A375 (cell line): ENCODE data around the genes C12orf50 and CCER1.

- RAMPAGE, long total RNA = no peak
Observed at GRCh38 chr12:82804824-82805273, 118.1 kb downstream of the TMTC2 start.

- RAMPAGE, long total RNA = no peak
Observed at GRCh38 chr12:85834335-85834710, 1.9 kb downstream of the RASSF9 start.

DNA sequence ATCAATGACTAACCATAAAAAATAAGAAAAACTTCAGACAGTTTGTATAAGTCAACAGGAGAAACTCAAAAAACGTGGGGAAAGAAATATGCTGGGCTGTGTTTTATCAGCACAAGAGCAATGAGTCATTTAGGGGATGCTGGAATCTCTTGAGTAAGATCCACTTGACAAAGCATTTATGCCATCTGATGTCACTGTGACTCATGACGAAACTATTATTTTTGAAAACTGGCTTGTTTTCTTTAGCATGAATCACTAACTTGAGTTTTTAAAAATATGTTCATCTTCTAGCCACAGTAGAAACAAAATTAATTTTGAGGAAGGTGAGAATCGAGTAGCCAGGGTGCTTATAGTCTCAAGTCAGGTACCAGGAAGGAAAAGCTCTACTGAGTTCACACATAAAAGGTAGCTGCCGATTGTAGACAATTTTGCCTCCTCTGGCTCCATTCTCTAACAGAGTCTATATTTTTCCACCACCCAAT is 456.2 kb upstream of the MGAT4C start:
- RAMPAGE, long total RNA = no peak

- RAMPAGE, long total RNA = no peak
Observed at GRCh38 chr12:86810810-86811216, 554.6 kb upstream of the MGAT4C start.

GRCh38 chr12:87820723-87821387 is 208.3 kb downstream of the C12orf50 start:
- RAMPAGE, long total RNA = no peak

DNA sequence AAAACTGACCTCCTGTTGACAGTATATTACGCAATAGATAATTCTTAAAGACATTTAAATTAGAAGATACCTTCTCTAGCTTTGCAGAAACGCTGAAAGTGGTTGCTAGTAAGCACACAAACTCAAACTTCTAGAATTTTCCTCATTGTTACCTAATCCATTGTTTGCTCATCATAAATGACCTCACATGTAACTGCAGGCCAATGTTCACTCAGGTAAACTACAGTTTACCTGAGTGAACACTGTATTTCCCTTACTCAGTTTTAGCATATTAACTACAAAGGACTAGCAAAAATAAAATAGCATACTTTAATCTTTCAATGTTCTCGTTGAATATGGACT is at the start of gene C12orf50:
C12orf50 (minus strand) TSS at position 132 of the 342 bp plus-strand sequence.
- RAMPAGE, long total RNA = no peak

DNA sequence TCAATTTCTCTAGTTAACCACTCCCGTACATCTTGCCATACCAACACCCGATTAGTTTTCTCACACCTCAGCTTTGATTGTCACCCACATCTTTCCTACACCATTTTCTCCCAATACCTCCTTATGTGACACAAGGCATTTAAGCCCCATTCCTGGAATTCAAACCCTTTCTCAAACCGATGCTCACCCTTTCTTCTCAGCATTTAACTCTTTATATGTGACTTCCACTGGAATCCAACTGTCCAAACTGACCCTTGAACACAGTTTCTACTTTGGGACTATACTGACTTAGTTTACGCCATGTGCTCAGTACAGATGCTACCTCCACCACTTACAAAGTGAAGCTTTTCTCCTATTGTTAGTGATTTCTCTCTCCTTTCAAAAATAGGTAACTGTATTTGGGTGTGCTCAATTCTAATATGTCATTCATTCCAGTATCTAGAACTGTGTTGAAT is 80.4 kb downstream of the KITLG start:
- RAMPAGE, long total RNA = no peak

- RAMPAGE, long total RNA = no peak
Observed at GRCh38 chr12:89160492-89161206, 191.7 kb downstream of the DUSP6 start.

DNA sequence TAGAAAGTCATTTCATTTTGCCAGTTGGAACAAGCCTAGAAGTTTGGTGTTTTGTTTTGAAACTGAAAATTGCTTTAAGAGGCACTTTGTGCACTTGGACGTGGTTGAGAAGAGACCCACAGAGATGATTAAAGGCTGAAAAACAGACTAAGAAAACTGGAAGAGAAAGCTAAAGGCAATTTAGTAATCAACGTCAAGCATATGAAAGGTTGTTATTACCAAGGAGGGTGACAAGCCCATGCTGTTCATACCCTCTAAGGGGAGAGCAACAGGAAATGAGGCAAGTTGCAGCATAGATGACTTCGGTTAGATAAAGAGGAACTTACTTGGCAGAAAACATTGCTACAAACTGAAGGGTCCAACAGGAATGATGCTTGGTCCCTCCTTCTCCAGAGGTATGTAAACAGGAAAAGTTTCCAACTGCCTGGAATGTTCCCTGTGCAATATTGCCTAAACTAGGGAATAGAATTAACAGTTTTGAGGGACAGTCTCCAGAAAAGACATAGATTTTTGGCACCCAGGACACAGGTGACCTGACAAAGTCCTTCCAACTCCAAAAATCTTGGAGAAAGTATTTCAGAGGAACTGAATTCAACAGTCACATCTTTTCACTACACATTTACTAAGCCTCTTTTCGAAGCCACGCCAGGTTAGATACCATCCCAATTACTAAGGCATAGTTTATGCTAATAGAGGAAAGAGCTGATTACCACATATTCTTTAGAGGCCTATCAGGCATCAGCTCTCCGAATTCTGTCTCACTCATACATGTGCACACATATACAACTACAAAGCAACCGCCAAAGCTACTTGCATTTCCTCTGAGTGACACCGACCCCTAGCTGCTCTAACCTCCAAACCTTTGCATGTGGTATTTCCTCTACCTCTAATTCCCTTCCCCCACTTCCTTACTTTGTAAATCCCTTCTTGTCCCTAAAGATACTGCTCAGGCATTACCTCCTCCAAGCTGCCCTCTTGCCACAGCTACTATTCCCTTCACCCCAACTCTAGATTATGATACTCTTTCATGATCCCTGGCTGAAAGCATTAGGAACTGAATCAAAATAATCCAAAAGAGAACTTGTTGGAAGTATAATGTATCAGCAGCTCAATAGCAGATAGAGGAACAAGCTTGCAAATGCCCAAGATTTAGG is 107.4 kb downstream of the DUSP6 start:
- RAMPAGE, long total RNA = no peak

- RAMPAGE, long total RNA = no peak
Observed at GRCh38 chr12:89352833-89353893, 862 bp upstream of the DUSP6 start.

DNA sequence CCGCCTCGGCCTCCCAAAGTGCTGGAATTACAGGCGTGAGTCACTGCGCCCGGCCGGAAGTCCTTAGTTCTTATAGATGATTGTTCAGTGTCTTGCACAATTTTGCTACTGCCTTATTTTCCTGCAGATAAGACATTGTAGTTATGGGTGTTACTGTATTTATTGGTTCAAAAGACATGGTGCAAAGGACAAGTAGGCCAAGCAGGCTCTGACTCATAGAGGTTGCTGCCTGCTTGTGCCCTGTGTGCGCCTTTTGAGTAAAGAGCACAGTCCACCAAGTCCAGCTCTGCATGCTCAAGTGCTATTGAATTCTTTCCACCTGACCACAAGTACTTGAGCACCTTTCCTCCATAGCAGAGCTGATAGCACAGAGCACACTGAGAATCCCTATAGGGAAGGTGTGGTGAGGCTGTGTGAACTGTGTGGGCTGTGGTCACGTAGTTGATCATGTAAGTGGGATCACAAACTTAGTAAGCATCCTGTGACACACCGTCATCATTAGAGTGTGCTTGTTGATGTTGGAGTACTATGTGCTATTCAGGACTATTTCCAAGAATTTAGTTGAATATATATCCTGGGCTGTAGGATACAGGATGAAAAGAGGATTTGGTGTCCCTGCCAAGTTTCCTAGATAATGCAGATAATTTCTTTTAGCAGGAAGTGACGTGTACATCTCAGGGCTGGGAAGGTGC is 23.4 kb upstream of the DUSP6 start:
- RAMPAGE, long total RNA = no peak

DNA sequence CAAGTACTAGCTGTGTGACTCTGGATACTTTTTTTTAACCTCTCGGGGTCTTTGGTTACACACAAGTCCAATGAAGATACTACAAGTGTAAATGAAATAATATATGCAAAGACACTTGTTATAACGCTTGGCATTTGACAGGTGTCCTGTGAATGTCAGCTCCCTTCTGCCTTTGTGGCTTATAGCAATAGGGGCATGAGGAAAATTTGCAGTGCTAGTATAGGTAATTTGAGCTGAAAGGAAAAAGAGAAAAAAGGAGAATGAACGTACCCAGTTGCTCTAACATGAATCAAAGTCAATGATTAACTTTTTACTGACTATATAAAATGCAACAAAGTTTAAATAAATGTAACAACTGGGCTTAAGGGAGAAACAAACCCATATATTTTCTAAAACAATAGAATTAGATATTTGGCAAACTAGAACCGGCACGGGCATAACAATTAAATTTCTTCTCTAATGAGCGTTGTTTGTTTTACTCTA is 25.6 kb upstream of the DUSP6 start:
- RAMPAGE, long total RNA = no peak

- RAMPAGE, long total RNA = no peak
Observed at GRCh38 chr12:89401288-89401822, 49.1 kb upstream of the DUSP6 start.

DNA sequence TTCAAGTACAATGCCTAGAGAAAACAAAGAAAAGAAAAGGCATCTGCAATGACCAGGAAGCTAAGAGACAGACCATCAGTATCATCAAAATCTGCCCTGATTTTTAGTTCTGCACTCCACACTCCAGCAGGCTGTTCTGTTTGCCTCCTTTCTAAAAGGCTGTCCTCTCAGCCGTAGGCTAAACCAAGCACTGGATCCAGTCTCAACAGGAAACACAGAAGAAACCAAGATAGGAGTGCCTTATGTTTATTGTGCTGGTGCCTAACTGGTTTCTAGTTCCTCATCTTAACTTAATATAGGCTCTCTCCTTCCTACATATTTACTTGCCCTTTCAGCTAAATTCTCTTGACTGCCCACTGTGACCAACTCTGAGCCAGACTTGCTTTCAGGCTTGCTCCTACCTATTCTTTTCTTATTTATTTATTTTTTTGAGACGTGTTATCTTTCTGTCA is 30.9 kb downstream of the GALNT4 start:
- RAMPAGE, long total RNA = no peak

- RAMPAGE, long total RNA = no peak
Observed at GRCh38 chr12:89690760-89691047, 17.9 kb downstream of the ATP2B1 start.

DNA sequence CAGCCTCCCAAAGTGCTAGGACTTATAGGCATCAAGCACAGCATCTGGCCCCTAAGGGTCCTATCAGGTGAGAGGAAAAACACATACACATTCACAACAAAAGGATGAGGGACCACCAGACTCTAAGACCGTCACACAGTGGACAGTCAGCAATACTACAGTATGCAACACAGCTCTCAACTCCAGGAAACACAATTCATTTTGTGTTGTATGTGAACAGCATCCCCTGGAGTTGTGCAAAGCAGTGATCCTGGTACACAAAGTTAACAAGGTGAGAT is 6.9 kb downstream of the ATP2B1 start:
- RAMPAGE, long total RNA = no peak

DNA sequence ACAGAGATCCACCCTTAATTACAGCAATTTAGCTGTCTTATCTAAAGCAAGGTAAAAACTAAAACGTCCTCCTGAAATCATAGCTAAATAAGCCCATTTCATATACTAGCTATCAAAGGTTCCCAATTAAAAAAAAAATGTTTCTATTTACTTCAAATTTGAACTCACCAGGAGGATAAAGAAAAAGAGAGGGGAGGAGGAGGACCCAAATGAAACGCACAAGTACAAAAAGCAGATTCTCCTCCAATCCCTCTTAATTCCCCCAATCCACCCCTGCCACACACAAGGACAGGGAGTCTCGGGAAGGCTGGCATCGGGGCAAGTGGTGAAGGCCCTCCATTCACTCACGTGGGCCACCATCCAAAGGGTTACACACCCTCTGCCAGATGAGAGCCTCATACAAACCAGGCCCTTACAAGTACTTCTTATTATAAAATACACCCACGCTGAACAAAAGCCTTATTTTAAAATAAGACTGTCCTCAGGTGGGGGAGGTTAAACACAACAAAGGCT is 1.7 kb downstream of the ATP2B1 start:
- RAMPAGE, long total RNA = no peak

GRCh38 chr12:89708427-89708559 is 345 bp downstream of the ATP2B1 start:
- RAMPAGE, long total RNA = no peak

- RAMPAGE, long total RNA = no peak
Observed at GRCh38 chr12:90108458-90108686, 399.7 kb upstream of the ATP2B1 start.

DNA sequence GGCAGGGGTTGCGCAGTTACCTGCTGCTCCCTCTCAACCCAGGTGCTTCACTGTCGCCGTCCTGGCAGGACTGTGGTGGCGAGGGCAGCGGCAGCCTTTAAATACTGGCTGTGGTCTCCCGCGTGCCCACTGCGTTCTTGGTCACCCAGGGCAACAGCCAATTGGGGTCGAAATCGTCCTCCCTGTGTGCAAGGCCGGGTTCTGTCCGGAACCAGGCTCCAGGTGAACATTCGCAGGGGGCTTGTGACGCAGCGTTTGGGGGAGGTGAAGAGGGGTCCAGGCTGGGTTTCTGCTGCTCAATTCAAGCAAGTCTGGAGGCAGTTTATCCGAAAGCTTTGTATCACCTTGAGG is at the start of gene CCER1:
CCER1 (minus strand) TSS at position 74 of the 351 bp plus-strand sequence.
- RAMPAGE, long total RNA = no peak